Ileum (tissue), 1 donor: ENCODE data around the genes AGL, GPR88 and SLC30A7.

DNA sequence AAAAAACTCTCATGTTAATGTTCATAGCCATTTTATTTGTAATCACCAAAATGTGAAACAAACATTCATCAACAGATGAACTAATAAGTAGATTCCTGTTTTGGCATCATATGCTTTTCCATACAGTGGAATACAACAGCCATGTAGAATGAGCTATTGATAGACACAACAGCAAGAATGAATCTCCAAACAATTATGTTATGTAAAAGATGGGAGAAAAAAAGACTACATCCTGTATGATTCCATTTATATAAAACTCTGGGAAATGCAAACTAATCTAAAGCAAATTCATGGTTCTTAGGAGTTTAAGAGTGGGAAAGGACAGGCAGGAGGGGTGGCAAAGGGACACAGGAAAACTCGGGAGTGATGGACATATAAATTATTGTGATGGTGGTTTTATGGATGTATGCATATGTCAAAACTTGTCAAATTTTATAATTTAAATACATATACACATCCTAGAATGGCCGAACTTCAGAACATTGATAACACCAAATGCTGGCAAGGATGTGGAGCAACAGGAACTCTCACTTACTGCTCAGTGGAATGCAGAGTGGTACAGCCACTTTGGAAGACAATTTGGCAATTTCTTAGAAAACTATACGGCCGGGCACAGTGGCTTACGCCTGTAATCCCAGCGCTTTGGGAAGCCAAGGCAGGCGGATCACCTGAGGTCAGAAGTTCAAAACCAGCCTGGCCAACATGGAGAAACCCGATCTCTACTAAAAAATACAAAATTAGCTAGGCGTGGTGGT is 34.1 kb downstream of the PTBP2 start:
- PRO-cap: no peak

GRCh38 chr1:97094076-97094673 is 372.6 kb downstream of the PTBP2 start:
- PRO-cap: no peak

- PRO-cap: no peak
Observed at GRCh38 chr1:97130543-97131047, 409.0 kb downstream of the PTBP2 start.

GRCh38 chr1:97554862-97555400 is 365.9 kb downstream of the DPYD start:
- PRO-cap: no peak

GRCh38 chr1:98698321-98698936 is 36.9 kb downstream of the SNX7 start:
- PRO-cap: no peak

DNA sequence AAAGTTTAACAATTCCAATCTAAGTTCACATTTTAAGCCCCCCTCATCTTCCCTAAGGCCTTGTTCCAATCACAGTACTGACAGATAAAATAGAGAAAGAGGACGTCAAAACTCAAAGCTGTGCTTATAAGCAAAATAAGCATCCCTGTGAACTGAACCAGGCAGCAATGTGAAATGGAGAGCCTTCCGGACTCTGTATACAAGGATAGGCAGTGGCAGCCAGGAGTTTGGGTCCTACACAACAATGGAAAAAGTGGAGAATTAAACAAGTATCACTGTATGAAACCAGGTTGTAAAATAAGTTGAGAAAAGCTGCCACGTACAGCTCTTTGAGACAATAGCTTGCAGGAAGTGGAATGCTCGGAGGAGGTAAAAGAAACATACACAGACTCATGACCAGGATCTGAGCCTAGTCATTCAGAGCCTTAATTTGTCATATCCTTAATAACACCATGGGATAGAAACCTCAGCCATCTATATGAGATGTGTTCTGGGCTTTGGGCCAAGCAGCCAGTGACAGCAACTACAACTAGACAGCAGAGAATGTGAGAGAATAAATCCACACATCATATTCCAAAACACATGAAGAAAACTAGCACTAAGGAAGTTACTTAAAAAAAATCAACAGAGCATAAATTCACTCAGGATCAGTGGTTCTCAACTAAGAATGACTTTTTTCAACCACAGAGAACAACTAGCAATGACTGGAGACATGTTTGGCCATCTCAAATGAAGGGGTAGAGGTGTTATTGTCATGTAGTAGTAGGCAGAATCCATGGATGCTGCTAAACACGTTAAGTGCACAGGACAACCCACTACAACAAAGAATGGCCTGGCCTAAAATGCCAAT is 55.1 kb upstream of the PALMD start:
- PRO-cap: no peak

DNA sequence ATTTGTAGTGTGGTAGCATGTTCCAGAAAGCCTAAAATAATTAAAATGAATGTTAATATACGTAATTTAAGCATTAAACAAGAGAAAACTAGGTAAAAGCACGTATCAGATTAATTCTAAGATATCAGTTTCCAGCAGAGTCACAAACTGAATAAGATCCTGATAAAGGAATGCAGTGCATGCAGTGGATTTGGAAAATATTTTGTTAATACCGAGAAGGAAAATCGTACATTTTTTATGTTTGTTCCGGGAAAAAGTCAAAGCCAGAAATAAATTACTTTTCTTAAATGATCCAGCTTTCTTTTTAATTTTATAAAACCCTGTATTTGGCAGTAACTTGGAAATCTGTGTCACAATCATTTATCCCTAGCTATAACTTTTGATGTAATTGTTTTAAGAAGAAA is 904 bp downstream of the PALMD start:
- PRO-cap: no peak

- PRO-cap: bidirectional peak, plus-strand start at chr1:99849944, minus-strand start at chr1:99849871; bidirectional peak, plus-strand start at chr1:99850126, minus-strand start at chr1:99850023
Observed at GRCh38 chr1:99849485-99850887, at the start of gene AGL. Gene AGL, plus strand, starts transcription at chr1:99850361.

- PRO-cap: bidirectional peak, plus-strand start at chr1:100038896, minus-strand start at chr1:100038834
Observed at GRCh38 chr1:100038229-100039079, 559 bp downstream of the MFSD14A start.

DNA sequence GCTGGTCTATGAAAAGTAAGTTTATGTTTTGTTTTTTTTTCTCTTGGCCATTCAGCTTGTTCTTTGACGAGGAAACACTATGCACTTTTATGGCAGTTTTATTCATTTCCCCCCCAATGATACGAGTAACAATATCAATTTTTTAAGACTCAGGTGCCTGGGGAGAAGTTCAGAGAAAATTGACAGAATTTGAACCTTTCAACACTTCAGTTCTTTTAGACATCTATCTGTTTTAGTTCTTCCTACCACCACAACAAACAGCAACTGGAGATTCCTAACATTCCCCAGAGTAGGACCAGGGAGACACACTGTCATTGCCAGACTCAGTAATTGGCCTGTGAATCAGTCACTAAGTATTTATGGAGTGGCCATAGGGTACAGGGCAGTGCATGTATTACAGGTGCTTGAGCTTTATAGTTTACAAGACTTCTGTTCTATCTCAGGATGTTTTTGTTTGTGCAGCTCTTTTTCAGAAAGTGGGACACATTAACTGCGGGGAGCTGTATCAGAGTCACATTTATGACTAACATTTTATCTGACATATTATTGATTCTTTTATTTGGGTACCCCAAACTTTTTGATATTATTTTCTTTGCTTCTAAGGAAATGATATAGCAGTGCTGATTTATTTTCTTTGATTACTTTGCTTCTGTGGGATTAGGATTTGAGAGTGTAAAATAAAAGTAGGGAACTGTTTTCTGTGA is 1.7 kb downstream of the CDC14A start:
- PRO-cap: unidirectional peak, minus-strand start at position 266 of the sequence; unidirectional peak, minus-strand start at position 332 of the sequence

DNA sequence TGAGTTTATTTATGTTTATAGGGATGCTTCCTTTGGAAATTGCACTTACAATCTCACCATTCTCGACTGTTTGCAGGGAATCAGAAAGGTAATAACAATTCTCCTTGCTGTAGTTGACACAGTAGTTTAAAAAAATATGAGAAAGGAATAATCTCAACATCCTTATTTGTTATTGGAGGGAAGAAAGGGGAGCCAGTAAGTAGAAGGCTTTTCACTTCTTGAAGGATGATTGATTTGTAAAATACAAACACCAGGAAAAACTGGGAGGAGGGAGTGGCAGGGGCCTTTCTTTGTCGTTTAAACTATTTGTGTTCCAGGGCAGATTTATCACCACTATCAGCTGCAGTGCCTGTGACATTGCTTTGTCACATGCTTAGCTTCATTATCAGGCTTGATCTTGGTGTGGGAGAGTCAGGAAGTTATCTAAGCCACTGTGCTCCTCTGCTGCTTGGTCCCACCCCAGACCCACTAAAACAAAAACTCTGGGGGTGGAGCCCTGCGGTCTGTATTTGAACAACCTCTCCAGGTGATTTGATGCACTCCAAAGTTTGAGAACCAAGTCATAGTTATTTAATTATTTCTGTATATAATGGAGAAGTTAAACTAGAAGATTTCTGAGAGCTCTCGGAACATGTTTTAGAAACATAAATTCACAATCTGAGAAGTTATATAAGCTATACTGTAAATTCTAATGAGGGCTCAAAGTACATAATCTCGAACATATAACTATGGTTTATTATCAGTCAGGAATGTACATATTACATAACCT is 87.8 kb downstream of the CDC14A start:
- PRO-cap: unidirectional peak, minus-strand start at position 299 of the sequence

GRCh38 chr1:100537987-100538588 is at the start of gene GPR88:
Gene GPR88, plus strand, starts transcription at chr1:100538139.
- PRO-cap: no peak

DNA sequence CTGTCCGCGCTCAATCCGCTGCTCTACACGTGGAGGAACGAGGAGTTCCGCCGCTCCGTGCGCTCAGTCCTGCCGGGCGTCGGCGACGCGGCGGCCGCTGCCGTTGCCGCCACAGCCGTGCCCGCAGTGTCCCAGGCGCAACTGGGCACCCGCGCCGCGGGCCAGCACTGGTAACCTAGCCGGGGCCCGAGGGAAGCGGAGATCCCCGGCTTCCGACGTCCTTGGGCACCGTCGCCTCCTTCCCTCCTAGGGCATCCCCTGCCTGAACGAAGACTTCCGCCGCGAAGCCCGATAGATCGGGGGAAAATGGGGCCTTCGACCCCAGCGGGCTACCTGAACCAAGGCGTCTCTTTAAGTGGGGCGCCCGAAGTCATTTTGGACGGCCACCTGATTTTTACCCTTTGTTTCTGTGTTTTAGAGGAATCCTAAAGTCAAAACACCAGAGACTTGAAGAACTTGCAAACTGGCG is 2.0 kb downstream of the GPR88 start:
- PRO-cap: no peak

GRCh38 chr1:100721625-100722361 is 2.3 kb downstream of the VCAM1 start:
- PRO-cap: no peak

DNA sequence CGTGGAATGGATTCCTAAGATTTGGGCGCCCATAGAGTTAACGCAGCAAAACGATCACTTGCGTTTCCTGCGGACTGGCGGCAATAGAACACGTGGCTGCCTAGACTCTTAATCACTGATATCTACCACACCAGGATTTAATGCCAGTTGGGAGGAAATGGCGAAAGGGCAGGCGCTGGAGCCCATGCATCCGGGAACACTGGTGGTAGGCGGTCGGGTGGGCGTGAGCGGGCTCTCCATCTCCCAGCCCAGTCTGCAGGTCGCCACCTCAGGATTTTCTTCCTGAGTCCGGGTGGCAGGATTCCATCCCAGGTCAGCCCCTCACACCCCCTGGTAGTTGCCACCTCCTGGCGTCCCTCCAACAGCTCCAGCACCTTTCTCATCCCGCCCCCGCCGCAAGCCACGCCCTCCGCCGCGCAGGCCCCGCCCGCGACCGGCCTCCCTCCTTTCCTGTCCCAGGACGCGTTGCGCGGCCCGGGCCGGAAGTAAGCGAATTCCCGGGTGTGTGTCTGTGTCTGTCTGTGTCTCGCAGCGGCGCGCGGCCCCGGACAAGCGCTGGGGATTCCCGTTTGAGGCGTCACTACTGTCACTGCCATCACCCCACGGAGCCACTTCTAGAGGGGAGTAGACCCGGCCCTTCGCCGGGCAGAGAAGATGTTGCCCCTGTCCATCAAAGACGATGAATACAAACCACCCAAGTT is at the start of gene SLC30A7:
Gene SLC30A7 (plus strand): TSS at position 482 of the 701 bp plus-strand sequence.
- PRO-cap: bidirectional peak, plus-strand start at position 146 of the sequence, minus-strand start at position 85 of the sequence; bidirectional peak, plus-strand start at position 492 of the sequence, minus-strand start at position 201 of the sequence

DNA sequence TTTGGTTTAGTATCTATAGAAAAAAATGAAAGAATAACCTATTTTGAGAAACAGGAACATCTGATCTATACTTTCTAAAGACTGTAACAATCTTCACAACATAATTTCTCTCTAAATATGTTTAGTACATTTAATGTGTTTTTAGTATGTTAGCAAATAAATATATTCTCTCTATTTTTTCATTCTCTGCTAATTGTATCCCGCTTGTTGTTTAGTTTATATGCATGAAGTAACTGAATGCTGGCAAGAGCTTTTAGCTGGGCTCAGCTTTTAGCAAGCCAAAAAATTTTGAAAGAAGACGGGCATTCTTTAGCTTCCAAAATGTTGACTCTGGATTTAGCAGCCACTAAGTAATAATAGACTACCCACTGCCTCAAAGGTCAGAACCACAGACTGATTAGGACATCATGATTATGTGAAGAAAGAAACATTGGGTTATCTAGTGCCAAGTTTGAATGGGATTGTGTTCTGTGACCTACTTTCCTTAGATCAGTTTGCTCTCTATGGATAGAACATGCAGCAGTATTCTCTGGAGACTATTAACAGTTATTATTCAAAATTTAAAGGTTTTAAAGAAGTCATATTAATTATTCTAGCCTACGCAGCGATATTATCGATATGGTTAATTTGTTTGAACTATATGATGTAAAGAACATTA is 80.3 kb upstream of the DPH5 start:
- PRO-cap: no peak

- PRO-cap: no peak
Observed at GRCh38 chr1:101264726-101265278, 28.0 kb downstream of the S1PR1 start.

GRCh38 chr1:101371128-101371675 is 134.4 kb downstream of the S1PR1 start:
- PRO-cap: no peak

- PRO-cap: no peak
Observed at GRCh38 chr1:107306710-107307006, 165.8 kb downstream of the NTNG1 start.

DNA sequence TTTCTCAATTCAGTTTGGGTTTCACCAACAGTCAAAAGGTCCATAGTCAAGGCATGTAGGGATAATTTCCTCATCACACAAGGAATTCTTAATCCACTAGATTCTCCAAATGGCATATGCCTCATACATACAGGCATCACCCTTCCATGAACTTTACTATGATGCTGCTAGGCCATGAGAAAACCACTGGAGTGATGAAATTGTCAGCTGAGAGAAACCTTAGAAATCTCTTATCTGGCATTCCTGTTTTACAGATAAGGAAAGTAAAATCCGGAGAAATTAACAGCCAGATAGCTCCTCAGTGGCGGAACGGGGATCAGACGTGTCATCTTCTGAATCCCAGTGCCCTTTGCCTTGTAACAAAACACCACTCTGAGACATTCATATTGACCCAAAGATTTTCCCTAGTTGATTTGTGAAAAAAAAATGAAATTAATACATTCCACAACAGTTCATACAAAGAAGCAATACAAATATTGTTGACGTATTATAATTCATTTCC is 274.5 kb downstream of the NTNG1 start:
- PRO-cap: no peak